Iris pigment epithelial cell (primary cell): ENCODE results near the gene ARRDC4.

- RRBS, result no CpG with 5 or more reads among the region's 3 CpGs
Measured at GRCh38 chr15:95846748-95847251, 483.7 kb upstream of the NR2F2 start.

- RRBS, result no CpG with 5 or more reads among the region's 5 CpGs
Measured at GRCh38 chr15:96261557-96262087, 68.9 kb upstream of the NR2F2 start.

DNA sequence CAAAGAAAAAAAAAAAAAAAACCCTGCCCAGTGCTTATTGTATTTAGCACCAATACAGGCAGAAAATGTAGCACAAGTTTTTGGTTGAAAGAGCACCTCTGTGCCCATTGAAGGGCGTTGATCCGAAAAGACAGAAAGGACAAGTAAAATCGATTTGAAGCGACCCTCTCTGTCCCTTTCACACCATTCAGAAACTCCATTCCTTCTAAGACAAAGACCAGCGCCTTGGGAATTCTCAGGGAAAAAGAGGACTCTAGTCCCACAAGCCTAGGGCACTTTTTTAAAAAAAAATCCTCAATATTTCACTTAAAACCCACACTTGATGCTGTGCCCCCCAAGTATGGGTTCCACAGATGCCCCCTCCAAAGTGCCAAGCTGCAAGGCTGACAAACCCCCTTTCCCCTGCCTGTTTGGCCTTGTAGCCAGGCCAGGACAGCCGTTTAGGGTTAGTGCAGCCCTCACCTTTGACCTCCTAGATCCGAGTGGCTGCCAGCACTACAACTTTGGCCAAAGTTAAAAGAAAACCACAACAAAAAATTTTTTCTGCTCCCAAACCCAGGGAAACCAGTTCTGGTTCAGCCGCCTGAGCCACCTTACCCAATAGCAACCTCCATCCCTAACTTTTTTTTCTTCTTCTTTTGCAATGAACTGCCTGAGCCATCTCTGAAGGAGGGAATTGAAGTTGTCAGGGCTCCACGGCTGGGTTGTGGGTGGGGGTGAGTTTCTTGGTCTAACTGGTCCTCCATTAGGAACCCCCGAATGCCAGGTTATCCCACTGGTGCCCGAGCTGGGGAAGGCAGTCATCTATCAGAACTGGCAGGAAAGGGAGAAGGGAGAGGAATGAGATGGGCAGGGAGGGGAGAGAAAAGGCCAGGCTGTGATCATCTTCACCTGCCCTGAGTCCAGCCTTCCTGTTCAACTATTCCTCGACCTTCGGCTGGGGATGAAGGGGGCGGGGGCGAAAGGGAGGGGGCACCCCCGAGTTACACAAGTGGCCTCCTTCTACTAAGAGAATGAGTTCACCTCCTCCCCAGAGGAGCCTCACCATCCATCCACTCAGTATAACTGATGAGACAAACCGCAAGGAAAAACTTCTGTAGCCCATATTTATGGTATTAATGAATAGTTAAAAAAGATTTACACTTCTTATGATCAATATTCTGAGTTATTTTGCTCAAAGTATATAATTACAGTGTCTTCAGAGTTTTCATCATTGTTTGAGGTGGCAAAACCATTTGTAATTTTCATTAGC lies 6.3 kb upstream of the NR2F2 start:
- RRBS, result no CpG with 5 or more reads among the region's 17 CpGs

DNA sequence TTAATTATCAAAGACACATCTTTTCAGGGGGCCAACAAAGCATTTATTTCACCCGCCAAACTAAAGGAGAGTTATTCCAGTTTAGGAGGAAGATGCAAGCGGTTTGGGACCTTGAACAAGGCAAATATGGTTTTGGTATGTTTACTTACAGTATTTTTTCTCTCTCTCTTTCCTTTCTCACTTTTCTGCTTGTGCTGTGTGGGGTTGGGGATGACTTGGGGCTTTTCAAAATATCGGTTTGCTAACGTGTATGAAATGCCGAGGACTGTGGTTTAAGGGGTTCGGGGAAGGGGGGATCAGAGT lies 4.3 kb upstream of the NR2F2 start:
- RRBS, result no CpG with 5 or more reads among the region's 6 CpGs

- RRBS, result no CpG with 5 or more reads among the region's 6 CpGs
Measured at GRCh38 chr15:96329349-96329832, 1.1 kb upstream of the NR2F2 start.

- RRBS, result no CpG with 5 or more reads among the region's 9 CpGs
Measured at GRCh38 chr15:96334848-96335846, 4.6 kb downstream of the NR2F2 start.

GRCh38 chr15:97706009-97706584 lies 254.4 kb upstream of the ARRDC4 start:
- RRBS, result no CpG with 5 or more reads among the region's 3 CpGs

DNA sequence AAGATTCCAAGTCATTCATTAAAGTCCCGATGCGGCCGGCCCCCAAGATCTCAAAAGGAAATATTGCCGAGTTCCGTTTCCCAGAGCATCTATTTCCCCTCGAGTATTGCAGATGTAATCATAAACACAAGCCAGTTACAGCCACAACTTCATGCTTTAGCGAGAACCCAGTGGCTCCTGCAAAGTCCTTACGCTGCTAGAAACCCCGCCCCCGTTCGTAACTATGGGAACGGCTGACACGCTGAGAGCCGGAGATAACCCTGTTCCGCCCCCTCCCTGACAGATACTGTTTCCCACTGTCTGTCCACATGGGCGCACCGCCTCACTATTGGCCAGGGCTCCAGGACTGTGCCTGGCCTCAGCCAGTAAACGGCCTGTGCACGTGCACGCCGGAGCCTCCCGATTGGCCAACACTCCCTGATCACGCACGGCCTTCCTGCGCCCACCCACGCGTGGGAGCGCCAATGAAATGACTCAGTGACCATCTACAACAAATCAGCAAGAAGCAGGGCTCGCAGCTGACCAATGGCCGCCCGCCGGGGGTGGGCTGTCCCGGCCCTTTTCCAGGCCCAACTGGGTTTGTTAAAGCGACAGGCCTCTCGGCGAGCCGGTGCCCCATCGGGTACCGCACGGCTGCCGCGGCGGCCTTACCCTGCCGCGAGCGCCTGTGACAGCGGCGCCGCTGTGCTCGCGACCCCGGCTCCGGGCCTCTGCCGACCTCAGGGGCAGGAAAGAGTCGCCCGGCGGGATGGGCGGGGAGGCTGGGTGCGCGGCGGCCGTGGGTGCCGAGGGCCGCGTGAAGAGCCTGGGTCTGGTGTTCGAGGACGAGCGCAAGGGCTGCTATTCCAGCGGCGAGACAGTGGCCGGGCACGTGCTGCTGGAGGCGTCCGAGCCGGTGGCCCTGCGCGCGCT lies at the start of gene ARRDC4:
Gene ARRDC4, plus strand, starts transcription at position 590 of the 912 bp plus-strand sequence.
- RRBS, result 2% methylated on average over 19 of the region's 78 CpGs

DNA sequence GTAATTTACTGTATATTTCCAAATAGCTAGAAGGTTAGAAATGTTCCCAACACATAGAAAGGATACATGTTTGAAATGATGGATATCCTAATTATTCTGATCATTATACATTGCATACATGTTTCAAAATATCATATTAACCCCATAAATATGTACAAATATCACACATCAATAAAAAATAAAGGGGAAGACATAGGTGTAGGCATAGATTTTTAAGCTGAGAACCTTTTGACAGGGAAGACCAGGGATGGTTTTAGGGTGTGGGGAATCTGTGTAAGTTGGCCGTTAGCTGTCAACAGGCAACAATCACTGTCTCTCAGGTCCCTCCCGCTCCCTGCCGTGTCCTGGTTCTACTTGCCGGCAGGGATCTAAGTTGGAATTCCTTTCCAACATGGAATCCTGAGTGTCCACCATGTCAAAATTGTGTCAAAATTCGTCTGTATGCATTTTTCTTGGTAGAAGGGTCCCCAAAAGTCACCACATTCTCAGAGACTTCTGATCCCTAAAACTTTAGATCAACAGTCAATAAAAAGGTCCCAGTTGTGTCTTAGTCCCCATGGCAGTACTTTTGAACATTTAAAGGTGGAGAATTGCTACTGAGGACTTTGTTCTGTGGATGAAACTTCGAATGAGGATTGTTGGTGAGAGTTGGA lies 122.2 kb downstream of the IGF1R start:
- RRBS, result no CpG with 5 or more reads among the region's 6 CpGs

GRCh38 chr15:98775148-98775990 lies 127.0 kb downstream of the IGF1R start:
- RRBS, result no CpG with 5 or more reads among the region's 10 CpGs

- RRBS, result no CpG with 5 or more reads among the region's 9 CpGs
Measured at GRCh38 chr15:98786696-98787389, 138.5 kb downstream of the IGF1R start.

- RRBS, result 0% methylated on average over 1 of the region's 9 CpGs
Measured at GRCh38 chr15:98787989-98788785, 139.8 kb downstream of the IGF1R start.

GRCh38 chr15:98814991-98815977 lies 166.9 kb downstream of the IGF1R start:
- RRBS, result no CpG with 5 or more reads among the region's 9 CpGs

- RRBS, result no CpG with 5 or more reads among the region's 8 CpGs
Measured at GRCh38 chr15:98867343-98867962, 140.1 kb downstream of the PGPEP1L start.

DNA sequence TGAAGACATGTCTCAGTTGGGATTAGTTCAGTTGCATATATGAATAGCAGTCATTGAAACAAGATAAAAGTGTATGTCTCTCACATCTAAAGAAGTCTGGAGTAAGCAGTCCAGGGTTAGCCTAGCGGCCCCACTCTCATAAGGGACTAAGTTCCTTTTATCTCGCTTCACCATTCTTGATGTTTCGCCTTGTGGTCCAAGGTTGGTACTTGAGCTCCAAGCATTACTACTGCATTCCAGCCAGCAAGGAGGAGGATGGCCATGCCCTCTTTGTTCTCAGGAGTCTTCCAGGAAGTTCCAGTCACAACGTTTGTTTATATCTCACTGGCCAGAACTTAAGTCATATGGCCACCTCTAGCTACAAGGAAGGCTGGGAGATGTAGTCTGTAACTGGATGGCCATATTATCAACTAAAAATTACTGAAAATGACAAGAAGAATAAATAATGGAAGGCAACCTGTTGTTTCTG lies 118.8 kb downstream of the PGPEP1L start:
- RRBS, result no CpG with 5 or more reads among the region's 4 CpGs

DNA sequence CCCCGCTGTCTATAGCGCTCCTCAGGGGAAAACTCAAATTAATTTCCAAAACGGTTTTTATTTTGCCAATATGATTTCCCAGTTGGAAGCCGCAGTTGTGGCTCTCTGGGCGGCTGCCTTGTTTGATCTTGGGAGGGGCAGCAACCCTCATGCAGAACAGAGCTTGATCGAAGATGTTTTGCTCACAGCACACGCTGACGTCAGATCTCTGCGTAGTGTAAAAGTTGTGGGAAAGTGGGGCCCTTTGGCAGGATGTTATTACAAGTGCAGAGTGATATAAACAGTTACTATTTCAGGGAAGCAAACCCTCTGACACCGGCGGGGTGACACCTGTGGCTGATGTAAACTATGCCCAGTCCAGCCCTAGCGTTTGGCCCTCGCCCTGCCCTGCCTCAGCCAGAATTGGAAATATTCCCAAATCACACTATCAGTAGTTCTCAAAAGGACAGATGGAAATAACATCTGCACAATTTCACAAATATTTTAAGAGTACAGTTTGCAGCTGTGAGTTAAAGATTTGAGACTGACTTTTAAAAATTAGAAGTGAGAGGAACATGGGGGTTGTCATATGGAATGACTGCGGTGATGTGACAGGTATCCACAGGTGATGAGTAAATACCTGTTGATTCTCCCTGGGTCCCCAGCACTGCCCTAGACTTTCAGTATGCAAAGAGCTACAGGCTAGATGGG lies 1.7 kb downstream of the SYNM start:
- RRBS, result no CpG with 5 or more reads among the region's 14 CpGs

- RRBS, result no CpG with 5 or more reads among the region's 40 CpGs
Measured at GRCh38 chr15:99129942-99131001, 25.4 kb downstream of the SYNM start.

DNA sequence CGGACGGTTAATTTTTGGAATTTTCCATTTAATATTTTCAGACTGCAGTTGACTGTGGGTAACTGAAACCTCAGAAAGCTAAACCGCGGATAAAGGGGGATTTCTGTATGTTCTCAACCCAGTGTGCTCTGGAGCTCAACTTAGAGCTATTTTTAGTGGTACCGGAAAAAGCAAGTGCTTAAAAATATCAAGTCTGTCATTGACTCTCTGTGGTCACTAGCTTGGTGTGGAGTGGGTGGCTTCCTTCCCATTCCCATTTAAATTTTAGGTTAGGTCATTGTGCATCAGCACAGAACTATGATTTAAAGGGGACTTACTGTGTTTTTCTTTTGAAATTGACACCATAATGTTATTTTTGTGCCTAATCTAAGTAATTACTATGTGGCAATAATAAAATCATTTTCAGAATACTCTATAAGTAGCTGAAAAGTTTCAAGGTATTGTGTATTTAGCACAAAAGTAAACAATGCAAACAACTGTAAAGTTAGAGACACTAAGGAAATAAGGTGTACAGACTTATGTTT lies 73.1 kb downstream of the LRRC28 start:
- RRBS, result no CpG with 5 or more reads among the region's 5 CpGs

DNA sequence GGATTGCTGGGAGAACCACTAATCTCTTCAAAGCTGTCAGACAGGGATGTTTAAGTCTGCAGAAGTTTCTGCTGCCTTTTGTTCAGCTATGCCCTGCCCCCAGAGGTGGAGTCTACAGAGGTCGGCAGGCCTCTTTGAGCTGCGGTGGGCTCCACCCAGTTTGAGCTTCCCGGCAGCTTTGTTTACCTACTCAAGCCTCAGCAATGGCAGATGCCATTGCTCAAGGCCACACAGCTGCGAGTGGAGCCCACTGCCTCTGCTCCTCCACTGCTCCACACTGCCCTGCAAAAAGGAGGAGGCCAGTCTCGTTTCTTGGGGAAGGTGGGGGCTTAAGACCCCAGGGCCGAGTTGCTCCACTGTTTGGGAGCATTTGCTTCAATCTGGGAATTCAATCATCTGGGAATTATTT lies 144.7 kb upstream of the MEF2A start:
- RRBS, result no CpG with 5 or more reads among the region's 6 CpGs